Left common carotid artery plus branches (tissue), 1 donor: Measurements from ENCODE around the gene ENO1.

DNA sequence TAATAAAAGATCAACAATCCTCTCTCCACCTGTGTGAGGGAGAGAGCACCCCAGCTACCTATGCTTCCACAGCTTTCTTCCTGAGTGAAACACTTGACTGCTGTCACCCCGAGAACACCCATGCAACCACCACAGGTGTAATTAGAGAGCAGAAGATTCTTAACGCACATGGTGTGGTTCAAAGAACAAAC is 11.8 kb downstream of the ERRFI1 start:
- PRO-cap: no peak

- PRO-cap: no peak
Observed at GRCh38 chr1:8017533-8017999, 8.5 kb downstream of the ERRFI1 start.

DNA sequence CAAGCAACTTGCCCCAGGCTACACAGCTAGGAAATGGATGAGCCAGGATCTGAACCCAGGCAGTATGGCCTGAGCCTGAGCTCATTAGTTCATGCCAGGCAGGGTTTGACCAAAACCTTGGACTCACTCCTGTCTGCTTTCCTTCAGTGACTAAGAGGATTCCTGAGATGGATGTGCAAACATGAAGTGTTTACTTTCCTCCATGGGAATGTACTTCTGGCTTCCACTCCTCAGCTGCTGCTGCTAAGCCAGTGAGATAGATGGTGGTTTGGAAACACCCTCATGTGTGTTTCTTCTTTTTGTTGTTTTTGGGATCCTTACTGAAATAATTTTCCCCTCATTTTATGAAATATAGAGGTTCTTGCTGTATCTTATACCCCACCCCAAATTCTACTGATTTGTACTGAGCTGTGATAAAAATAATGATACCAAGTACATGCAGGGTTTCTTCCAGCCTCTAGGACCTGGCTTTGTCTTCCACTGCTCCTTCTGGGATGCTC is 35.2 kb upstream of the ERRFI1 start:
- PRO-cap: no peak

DNA sequence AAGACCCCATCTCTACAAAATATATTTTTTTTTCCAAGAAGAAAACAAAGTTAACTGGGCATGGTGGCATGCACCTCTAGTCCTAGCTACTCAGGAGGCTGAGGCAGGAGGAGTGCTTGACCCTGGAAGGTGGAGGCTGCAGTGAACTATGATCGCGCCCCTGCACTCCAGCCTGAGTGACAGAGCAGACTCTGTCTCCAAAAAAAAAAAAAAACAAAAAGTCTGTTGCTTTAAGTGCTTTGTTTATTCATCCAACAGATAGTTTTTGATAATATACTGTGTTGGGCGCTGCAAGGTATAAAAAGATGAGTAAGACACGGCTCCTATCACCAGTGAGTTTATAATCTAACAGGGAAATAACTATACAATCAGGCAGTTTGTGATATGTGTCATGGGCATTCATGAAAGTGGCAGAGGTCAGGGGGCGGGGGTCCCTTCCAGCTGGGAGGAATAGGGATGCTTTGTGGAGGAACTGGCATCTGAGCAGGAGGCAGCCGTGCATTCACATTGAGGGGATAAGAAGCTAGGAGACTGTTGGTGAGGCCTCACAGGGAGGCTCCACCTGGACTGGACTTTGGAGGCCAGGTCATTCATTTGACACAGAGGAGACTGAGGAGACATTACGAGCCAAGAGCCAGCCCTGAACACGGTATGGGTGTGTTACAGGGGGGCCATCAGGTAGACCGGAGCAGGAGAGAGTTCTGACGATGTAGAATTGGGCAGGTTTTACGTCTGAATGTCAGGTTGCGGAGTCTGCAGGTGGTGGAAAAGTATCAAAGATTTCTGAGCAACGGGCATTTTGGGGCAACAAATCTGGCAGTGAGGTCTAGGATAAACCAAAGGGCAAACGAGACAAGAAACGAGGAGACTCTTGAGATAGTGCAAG is 67.4 kb upstream of the ERRFI1 start:
- PRO-cap: no peak

GRCh38 chr1:8133305-8133670 is 107.2 kb upstream of the ERRFI1 start:
- PRO-cap: no peak

GRCh38 chr1:8197562-8198210 is 120.2 kb upstream of the SLC45A1 start:
- PRO-cap: no peak

GRCh38 chr1:8202125-8202943 is 115.6 kb upstream of the SLC45A1 start:
- PRO-cap: no peak

- PRO-cap: no peak
Observed at GRCh38 chr1:8241540-8241985, 76.4 kb upstream of the SLC45A1 start.

DNA sequence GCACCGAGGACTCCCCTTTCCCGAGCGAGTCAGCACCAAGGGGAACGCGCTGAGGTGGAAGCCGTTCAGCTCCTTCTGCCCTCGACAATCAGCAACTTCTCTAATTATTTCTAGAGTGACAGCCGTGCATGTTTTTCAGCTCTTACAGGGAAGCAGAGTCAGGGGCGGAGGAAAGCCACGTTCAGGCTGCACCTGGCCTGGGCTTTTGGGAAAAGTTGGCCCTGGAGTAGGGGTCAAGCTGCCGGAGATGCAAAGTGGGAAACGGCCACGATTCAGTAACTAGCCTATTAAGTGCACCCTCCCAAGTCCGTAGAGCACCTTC is 667 bp downstream of the SLC45A1 start:
- PRO-cap: no peak

GRCh38 chr1:8359775-8360830 is 42.2 kb downstream of the SLC45A1 start:
- PRO-cap: no peak

DNA sequence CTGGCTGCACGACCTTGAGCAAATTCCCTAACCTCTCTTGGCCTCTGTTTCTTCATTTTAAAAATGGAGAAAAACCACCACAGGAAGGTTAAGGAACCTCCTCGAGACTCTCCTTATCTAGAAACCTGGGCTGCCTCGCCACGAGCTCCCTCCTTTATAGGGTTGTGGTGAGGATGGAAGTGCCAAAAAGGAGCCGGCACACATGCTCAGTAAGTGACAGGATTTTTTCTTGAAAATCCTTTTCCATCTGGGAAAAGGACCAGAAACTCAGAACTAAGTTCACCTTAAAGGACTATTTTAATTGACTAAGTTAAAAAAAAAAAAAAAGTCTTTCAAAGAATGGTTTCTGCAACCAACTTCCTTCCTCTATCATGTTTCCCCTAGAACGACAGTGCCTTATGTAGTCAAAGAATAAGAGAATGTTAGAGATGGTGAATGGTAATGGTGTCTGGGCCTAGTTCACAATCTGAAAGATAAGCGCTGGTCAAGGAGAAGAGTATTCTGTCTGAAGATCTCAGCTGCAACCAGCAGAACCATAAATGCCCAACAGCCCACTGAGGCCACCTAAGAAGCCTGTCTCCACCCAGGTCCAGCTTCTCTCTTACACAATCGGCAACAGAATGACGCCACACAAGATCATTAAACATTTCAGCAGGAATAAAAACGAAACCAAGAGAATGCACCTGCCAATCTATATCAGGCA is 64.9 kb downstream of the SLC45A1 start:
- PRO-cap: no peak

GRCh38 chr1:8390771-8391904 is 73.2 kb downstream of the SLC45A1 start:
- PRO-cap: no peak

DNA sequence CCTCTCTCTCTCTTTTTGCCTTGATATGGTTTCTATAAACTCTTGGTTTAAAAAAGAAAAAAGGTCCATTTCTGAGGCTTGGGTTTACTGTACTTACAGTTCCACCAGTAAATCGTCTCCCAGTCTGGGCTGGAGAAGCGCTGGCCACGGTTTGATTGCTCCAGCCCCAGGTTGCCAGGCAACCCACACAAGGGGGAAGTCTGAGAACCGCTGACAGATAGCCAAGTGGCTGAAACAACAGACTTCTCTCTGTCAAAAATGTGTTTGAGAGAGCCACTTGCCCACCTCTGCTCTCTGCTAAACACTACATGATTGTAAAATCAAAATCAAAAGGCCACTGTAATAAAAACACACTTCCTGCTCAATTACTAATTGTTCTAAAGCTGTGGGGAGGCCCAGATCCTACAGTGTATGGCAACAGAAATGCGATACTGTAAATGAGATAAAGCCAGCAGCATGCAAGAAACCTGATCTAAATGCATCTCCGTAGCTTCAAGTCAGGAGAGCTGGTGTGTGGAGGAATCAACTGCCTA is 121.1 kb downstream of the SLC45A1 start:
- PRO-cap: no peak

DNA sequence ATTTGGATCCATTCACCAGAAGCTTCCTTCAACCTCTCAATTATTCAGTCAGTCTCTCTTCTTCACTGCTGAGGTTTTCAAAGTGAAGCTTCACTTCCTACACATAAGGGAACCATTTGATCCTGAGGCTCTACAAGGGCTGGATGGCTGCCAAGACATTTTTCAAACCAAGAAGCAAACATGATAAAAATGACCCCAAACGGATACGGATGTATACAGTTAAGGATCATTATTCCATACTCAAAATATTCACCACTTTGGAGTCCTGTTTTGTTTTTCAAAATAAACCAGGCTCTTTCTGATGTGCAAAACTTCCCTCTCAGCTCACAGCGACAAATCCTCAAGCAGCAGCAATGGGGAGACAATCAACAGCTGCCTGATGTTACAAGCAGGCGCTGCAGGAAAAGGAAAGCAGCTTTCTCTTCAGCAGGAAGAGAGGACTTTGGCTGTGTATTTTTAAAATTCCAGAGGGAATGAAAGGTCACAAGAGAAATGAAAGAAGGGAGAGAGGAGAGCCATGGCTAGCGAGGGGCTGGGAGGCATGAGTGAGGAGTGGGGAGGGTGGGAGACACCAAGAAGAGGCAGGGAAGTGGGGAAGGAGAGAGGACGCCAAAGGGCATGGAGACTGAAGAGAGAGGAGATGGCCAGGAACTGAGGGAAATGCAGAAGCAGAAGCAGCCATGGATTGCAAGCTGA is 145.4 kb downstream of the SLC45A1 start:
- PRO-cap: no peak

DNA sequence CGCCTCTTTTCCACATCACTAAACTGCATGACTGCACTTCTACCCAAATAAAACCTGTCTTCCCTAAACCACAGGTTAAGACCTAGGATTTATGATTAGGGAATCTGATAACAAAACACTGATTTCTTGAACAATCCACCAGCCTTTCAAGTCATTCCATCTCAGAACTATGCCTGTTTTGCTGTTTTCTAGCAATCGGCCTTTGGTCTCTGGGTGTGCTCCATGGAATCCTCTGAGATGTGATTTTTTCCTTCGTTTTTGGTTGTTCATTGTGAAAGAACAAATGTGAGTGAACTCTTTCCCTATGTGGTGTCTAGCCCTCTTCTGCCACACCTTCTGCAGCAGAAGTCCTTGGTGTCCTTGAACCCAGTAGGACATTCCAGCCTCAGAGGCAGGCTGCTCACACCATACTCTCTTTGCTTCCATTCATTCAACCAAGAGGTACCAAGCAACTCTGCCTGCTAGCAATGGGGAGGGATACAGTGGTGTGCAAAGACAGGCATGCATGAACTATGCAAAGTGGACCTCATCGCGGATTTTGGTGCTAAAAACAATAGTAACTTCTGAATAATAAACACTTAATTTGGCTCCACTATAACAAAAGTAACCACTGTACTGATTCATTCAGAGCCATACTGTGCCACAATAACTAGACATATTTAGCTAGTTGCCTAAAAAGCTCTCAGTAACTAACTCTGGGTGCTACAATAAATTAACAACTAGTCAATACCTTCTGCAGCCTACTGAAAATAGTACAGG is 155.2 kb downstream of the SLC45A1 start:
- PRO-cap: no peak

DNA sequence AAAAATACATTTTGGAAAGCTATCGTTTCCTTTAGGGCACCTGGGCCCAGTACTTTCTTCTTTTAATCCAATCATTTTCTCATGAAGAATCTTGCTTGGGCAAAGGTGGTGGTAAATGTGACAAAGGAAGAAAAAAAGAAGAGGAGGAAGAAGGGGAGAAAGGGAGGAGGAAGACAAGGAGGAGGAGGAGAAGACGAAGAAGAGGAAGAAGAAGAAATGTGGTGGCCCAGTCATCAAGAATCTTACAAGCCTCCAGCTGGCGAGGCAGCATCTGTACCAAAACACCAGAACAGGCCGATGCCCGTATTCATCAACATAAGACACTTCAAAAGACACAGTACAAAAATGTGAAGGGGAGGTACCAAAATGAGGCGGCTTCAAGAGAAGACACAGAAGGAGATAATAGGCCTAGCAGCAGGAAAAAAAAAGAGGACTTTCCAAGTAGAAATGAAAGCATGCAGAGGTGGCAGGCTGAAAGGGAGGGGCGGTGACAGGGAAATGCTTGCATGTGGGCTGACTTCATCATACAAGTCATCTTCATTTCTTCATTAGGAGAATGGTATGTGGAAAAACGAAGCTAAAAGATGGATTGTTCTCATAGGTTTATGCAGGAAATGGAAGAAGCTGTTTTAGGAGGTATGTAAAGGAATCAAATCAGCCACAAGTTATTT is 192.1 kb downstream of the SLC45A1 start:
- PRO-cap: no peak

GRCh38 chr1:8587554-8588267 is 229.7 kb downstream of the RERE start:
- PRO-cap: no peak

DNA sequence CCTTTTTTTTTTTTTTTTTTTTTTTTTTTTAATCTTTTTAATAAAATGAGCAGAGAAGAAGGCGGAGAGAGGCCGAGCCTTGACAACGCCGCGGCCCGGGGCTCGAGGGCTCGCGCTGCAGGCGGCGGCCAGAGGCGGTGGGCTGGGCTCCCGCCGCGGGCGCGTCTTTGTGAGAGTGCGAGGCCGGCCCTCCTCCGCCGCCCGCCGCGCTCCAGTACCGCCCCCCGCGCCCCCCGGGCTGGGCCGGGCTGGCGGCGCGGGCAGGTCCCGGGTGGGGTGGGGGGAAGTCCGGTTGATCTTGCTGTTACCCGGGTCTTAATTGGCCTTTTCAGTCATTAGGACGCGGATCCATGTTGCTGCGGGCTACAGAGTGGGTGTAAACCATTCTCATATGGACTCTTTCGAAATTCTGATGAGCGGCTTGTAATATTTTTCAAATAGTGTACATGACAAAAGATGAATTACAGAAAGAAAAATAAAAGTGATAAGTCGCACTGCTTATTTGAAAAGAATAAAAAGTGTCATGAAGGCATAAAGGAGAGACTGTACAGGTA is 462 bp upstream of the RERE start:
- PRO-cap: bidirectional peak, plus-strand start at position 131 of the sequence, minus-strand start outside the sequence

GRCh38 chr1:8878550-8879594 is at the start of gene ENO1:
ENO1 (minus strand) TSS chr1:8878686.
- PRO-cap: bidirectional peak, plus-strand start at chr1:8878817, minus-strand start at chr1:8878686; bidirectional peak, plus-strand start at chr1:8879386, minus-strand start at chr1:8879299

GRCh38 chr1:9009534-9010063 is 16.6 kb downstream of the SLC2A7 start:
- PRO-cap: no peak